LHCN-M2 (cell line): ENCODE measurements around the genes TMCC3, CDK17 and IKBIP.

DNA sequence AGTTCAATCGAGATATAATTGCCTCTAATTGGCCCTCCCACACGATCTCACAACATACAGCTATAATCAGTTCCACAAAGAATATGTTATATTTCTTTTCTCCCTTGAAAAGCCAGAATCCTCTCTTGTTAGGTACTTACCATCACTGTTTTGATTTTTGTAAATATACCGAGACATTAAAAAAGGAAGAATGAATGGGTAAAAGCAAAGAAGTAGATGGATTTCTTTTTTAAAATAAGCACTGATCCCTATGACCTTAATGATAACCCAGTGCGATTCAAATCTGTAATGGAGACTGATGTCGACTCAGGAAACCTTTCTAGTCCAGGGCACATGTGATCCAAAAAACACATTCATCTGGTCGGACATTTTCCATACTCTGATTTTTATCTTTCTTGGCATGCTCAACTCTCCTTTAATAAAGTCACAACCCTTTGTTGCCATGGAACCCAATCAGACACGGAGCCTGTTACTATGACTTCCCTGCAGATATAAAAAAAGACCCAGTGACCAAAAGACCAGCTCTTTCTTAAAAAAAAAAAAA lies 28.0 kb downstream of the TMCC3 start:
- RAMPAGE, long total RNA, result no peak

GRCh38 chr12:94650277-94651007 lies at the start of gene TMCC3:
Gene TMCC3, minus strand, starts transcription at chr12:94650557.
- RAMPAGE, long total RNA, result no peak

DNA sequence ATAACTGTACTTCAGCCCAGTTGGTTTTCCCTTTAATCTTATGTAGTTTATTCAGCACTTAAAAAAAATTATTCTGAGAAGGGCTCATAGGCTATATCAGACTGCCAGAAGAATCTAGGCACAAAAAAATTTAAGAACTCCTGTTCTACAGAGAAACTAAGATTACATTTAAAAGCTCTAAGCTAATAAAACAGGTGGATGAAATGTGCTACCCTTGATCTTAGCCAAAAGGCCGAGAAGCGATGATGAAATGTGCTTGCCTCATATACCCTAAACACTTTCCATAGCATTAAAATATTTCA lies 51.6 kb upstream of the NR2C1 start:
- RAMPAGE, long total RNA, result no peak

DNA sequence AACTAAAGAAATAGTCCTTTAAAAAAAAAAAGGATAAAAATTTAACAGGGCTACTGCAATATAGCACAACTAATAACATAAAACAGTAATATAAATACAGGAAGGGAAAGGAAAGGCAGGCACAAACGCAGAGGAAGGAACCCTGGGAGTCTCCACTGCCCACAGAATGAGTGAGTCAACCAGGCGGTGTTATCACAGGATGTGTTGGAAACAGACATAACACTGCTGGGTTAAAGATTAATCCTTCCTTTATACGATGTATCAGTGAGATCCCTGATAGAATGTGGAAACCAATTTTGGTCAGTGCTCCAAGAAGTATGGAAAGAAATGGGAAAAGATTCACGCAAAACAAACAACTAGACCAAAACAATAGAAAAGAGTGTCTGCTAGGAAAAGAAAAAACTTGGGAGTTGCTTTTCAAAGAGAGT lies 47.9 kb downstream of the FGD6 start:
- RAMPAGE, long total RNA, result no peak

GRCh38 chr12:95204089-95204967 lies 12.9 kb downstream of the FGD6 start:
- RAMPAGE, long total RNA, result no peak

DNA sequence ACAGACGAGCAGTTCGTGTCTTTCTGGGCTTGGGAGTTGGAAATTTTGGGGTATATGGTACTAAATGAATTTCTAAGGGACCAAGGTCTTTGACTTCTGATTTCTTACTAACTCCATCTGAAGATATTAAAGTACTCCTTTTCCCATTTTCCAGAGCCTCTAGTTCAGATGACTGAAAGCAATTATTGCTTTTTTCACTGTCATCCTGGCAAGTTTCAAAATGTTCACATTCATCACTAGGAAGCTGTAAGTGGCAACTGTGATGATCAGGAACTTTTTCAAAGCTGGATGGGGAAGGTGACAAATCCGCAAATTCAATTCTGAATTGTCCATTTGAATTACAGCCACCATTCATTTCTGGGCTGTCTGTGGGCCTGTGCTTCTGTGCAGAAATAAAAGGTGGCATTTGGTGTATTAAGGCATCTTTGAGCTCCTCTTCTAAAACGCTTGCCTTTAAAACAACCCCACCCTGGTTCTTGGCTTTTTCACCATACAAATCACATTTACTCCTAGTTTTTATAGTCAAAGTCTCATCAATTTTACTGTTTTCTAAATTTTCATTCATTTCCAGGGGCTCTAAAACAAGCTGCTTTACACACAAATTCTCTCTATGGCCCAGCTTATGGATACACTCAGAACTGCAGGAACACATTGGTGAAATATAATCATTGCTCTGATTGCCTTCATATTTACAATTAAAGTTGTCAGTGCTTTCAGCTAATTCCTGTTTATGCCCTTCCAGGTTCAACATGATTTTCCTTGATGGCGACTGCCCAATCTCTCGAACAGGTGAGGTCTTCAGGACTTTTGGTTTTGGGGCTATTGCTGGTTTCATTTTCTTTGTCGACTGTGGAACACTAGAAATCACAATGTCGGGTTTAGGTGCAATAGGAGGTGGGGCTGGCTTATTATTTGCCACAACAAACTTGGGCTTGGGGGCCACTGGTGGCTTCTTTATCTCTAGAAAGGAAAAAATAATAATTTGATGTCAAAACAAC lies 6.7 kb downstream of the FGD6 start:
- RAMPAGE, long total RNA, result no peak

DNA sequence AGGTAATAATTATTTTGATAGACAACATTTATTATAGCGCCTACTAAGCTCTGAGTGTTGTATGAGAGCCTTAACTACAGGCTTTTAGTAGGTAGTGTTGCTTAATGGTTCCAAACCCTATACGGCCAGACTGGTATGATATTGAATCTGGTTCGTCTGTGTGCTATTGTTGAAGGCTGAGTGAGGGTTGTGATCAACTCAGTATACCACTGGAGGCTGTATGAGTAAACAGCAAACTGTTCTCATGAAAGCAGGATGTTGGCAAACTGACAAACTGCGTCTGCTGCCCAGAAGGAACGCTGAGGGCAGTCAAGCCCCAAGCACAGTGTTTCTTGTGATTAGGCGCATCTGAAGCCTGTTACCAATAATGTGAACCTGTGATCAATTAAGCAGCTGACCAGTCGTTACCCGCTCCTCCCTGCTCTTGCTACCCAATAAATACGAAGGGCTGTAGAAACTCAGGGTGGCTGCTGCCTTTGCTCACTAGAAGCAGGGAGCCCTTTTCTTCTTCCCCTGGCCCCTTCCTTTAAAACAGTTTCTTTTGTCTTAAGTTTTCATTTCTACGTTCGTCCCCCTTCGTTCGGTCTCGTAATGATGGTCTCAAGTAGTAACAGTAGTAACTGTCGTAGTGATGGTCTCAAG lies 90.0 kb upstream of the METAP2 start:
- RAMPAGE, long total RNA, result no peak

GRCh38 chr12:95385365-95385717 lies 88.6 kb upstream of the METAP2 start:
- RAMPAGE, long total RNA, result no peak

DNA sequence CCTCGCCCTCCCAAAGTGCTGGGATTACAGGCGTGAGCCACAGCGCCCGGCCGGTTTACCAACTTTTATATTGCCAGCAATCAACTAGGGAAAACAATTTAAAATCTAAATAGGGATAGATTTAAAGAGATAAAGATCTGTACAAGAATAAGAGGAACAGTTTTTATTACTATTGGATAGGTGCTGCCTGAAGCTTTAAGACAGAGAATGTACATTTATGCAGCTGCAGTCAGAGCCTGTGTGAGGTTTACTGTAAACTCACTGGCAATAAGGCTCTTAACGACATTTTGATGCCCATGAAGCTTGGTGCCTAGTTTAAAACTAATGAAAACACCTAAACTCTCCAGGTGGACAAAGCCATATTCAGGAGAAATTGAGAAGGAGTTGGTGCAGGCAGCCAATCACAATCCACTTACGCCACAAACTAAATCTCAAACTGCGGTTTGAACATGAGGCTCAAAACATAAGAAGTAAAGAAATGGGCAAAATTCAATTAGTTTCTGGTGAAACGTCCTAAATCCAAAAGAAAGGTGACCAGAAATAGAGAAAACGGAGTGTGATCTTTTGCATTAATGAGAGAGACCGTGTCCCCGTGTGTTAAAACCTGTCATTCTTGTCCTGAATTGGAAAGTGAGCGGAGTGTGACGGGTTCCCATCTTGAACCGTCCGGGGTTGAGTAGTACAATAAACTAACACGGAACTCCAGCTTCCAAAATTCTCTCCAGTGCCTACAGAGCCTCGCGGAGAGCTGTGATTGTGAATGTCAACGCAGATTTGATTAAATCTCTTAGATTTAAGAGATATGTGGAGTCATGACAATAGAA lies 835 bp upstream of the METAP2 start:
- RAMPAGE, long total RNA, result no peak

- RAMPAGE, long total RNA, result no peak
These were observed 18.6 kb downstream of the USP44 start for GRCh38 chr12:95532658-95533098.

DNA sequence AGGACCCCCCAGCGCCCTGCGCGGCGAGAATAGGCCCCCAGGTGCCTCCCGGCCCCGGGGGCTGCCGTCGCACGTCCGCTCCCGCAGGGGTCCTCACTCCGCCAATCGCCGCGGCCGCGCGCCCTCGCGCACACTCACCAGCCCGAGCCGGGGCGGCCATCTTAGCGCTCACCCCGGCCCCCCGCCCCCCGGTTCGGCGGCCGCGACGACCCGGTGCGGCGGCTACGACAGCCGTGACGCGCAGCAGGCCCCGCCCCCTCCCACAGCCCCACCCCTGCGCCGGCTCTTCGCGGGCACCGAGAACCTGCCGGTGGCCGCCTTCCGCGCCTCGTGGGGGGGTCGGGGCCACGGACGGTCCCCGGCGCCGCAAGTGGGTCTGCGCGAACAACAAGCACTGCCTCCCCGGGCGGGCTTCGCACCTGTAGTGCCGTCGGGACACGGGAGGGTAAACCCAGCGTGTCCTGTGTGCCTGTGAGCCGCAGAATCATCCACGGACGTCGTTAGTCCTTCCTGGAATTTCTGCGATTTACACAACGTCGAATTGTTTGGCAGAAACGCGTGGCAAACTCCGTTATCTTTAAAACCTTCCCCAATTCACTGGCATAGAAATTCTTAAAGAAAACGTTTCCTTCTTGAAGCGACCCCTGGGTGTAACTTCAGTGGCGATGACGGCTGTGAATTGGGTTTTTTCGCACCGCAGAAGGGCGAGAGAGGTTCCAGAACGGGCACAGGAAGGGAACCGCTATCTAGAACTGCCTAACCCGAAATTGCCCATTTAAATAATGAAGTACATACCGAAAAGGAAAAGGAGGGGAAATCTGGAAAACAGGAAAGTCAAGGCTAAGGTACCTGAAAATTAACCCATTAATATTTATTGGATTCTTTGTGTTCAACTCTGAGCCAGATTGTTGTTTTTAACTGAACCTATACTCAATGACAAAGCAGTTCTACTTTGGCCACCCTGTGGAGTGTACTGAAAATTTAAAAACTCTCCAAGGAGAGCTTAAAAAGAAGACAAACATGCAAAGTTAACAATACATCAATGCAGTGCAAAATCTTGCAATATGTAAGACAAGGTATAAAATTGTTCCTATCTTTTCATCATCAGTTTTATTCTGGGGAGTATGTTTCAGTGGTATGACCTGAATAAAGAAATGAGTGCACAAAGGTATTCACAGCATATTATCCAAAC lies 2.2 kb downstream of the USP44 start:
- RAMPAGE, long total RNA, result no peak

DNA sequence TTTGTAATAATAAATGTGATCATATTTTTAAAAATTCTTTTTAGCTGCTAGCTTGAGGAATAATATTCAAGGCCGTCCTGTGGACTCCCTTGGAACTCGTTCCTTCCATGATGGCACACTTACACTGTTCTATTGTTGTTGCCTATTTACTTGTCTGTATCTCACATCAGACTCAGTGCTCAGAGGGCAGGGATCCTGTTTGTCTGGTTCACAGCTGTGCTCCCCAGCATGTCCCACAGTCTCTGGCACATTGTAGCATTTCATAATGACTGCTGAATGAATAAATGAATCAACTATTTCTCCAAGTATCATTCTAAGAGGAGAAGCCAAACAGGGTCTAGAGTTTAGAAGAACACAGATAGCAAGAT lies 48.0 kb downstream of the NTN4 start:
- RAMPAGE, long total RNA, result no peak

- RAMPAGE, long total RNA, result no peak
These were observed 737 bp downstream of the SNRPF start for GRCh38 chr12:95859406-95859971.

DNA sequence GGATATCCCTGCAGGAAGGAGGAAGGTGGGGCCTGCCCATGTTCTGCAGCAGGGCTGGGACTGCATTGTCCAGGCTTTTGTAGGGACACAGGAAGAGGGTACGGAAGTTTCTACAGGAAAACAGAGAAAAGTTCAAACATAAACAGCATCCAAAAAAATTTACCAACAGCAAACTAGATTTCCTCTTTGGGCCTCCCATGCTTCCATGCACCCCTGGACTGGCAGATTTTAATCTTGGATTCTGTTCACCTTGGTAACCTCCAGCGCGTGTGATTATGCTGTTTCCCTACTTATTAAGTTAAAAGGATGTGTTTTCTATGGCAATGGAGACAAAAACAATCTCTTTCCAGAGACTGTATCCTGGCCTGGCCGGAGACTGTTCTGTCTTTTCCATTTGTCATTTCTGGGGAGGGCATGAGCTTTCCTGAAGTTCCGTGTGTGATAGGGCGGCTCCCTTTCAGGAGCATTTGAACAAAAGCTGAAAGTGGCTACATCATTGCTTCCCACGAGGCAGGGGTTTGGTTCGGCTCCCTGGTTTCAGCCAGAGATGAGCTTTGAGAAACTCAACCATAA lies 28.8 kb upstream of the ELK3 start:
- RAMPAGE, long total RNA, result no peak

DNA sequence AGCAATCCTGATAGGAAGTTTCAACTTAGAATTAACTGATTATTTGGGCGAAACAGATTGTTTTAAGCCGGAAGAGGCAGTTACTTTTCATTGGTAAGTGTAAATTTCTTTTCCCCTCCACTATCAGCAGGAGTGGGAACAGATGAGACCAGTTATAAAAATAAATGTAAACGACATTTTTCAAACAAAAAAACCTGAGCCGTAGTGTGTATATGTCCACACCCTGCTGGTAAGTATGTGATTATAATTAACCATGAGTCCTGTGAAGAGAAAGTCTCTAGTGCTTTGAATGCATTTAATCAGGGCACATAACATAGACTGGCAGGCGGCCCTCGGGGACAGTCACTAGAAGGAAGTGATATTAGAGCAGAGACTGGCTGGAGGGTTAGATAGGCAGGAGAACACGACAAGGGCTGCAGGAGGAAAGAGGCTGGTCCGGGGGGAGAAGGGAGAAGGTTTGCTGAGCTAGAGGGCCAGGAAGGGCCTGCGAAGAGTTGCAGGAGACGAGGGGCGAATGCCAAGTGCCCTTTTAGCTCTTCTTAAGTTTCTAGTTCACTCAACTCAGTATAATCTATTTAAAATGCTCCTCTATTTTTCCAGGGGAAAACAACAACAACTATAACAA lies 23.9 kb upstream of the ELK3 start:
- RAMPAGE, long total RNA, result no peak

DNA sequence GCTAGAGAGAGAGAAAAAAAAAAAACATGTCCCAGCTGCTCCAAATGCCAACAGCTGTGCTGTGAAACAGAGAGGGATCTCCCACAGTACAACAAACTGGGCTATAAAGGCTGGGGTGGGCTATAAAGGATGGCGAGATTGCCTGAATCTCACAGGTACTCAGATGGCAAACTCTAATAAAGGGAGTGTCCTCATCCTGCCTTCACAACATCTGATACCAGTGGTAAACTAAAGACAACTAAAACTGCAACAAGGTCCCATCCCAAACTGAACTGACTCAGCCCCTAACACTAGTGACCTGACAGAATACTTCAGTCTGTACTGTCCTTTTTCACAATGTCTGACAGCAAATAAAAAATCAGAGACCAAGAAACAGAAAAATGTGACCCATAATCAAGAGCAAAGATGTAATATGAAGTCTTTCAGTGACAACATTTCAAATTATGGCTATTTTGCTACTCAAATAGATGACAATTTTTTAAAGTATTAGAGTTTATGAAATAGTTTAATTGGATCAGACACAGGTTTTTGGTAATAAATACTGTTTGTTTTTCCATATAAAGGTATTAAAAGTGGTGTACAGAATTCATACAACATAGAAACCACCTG lies 47.8 kb downstream of the CDK17 start:
- RAMPAGE, long total RNA, result no peak

DNA sequence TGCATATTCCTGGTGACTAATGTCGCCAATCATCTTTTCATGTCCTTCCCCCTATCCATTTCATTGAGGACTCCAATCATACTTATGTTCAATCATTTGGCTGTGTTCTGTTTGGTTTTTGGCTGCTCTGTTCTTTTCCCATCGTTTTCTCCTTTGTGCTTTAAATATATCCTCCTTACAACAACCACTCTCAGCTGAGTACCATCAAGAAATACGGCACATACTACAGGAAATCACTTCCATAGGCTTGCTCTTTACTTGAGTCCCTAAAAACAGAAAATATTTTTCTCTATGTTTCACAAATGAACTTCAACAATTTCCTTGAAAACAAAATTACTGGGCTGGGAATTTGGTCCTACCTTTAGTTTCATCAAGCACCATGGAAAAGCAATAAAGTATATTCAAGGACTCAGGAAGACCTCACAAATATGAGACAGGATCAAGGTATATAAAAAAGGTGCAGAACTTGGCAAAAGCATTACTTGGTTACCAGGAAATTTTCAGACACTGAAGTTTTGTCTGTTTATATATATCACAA lies 35.7 kb downstream of the CDK17 start:
- RAMPAGE, long total RNA, result no peak

DNA sequence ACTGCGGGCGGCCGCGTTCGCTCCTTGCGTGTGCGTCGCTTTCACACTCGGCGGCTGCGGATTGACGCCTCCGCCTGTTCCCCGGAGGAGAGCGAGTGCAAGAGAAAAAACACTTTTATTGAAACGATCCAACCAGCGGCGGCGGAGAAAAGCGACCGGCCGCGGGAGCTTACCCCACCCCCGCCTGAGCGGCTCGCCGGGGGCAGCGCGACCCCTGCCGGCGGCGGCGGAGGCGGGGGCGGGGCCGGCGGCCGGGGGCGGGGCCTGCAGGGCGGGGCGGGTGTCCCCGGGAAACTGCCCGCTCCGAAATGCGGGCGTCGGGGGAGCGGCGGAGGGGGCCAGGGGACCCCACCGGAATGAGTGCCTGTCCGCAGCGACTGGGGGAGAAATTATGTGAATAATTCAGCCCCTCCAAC lies at the start of gene CDK17:
Gene CDK17, minus strand, starts transcription at position 63 of the 416 bp plus-strand sequence.
- RAMPAGE, long total RNA, result no peak

GRCh38 chr12:96908095-96908694 lies 1.1 kb downstream of the NEDD1 start:
- RAMPAGE, long total RNA, result no peak

DNA sequence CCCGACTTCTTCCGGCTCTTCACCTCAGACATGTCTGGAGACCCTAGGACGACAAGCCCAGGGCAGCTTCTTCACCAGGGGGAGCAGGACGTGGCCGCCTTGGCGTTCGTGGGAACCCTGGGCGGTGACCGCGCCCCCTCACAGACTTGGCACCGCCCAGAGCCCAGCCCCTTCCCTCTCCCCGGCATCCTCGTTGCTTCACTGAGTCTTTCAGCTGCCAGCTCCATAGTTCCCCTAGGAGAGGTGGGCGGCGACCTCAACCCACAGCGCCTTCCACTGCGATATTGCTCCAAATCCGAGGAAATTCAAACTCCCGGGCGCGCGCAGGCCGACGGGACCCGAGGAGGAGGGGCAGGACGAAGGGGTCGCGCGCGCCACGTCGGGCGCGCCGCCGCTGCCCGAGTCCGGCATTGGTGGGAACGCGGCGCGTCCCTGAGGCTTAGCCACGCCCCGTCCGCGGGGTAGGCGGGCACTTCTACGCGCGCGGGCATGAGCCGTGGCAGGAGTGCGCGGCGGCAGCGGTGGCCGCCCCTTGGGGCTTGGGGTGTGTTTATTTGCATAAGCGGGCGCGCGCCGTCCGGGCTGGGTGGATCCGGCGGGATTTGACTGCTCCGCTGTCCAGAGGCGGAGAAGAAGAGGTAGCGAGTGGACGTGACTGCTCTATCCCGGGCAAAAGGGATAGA lies at the start of gene IKBIP:
Gene IKBIP, minus strand, starts transcription at position 119 of the 683 bp plus-strand sequence.
- RAMPAGE, long total RNA, result start-site peak on the minus strand centred at position 100 of the sequence, 48 bp wide, 408 reads; start-site peak on the plus strand centred at position 600 of the sequence, 44 bp wide, 29 reads